Measurements from ENCODE around the genes PIERCE1 and KCNT1.

- CAGE, long polyA plus RNA = no peak
- RRBS = 7% methylated on average over 19 of the region's 71 CpGs
These were observed 533 bp downstream of the OLFM1 start for GRCh38 chr9:135087878-135088523.

- CAGE, long polyA plus RNA = no peak
- RRBS = no CpG with 5 or more reads among the region's 25 CpGs
These were observed 194.7 kb downstream of the OLFM1 start for GRCh38 chr9:135281904-135282875.

DNA sequence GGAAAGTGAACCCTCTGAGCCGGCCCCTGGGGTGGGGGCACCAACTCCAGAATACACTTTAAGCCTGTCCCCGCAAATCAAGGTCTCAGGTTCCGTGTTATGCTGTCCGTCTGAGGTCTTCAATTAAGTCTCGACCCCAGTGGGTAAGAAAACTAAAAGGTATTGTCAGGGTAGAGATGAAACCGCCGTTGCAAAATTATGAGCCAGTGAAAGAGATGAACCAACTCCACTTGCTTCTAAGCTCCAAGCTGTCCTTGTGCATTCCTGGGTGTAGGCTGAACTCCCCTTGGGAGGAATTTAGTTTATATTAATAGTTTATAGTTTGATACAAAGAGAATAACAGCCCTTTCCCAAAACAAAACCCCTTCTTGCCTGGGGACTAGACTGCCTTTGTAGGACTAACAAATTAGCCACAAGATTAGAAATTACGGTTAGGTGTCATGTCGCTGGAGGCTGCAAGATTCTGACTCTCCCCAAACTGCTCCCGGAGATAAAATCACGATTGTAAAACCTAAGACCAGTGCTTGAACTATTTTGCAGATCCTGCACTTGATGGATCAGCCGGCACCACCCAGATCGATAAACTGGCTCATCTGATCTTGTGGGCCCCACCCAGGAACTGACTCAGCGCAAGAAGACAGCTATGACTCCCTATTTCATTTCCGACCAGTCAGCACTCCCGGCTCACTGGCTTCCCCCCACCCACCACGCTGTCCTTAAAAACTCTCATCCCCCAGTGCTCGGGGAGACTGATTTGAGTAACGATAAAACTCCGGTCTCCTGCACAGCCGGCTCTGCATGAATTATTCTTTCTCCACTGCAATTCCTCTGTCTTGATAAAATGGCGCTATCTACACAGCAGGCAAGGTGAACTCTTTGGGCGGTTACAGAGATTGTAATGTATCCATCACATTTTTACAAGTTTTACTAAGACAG lies 10.9 kb upstream of the PPP1R26 start:
- CAGE, long polyA plus RNA = no peak
- RRBS = 79% methylated on average over 2 of the region's 23 CpGs

- CAGE, long polyA plus RNA = no peak
- RRBS = under 1% methylated on average over 7 of the region's 70 CpGs
These were observed at the start of gene PIERCE1 for GRCh38 chr9:135499254-135500221. PIERCE1 (minus strand) TSS chr9:135499869.

DNA sequence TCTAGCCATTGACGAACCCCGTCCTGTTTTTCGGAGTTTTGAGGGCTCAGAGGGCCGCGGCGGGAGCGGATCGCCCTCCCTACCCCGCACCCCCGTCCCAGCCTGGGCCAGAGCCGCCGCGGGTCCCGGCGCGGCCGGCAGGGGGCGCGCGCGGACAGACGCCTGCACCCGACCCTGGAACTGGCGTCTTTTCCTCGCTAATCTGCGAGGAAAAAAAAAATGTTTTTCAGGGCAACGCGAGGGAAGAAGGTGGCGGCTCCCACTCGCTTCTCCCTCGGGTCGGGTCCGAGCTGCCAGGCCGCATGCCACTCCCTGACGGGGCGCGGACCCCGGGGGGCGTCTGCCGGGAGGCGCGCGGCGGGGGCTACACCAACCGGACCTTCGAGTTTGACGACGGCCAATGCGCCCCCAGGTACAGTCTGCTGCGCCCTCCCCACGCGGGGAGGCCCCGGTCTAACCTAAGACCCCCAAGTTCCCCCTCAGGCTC lies at the start of gene KCNT1:
Gene KCNT1, plus strand, starts transcription at position 229 of the 487 bp plus-strand sequence.
- CAGE, long polyA plus RNA = no peak
- RRBS = 3% methylated on average over 9 of the region's 53 CpGs

- CAGE, long polyA plus RNA = no peak
- RRBS = no CpG with 5 or more reads among the region's 9 CpGs
These were observed 46.1 kb downstream of the CAMSAP1 start for GRCh38 chr9:135861227-135861654.

DNA sequence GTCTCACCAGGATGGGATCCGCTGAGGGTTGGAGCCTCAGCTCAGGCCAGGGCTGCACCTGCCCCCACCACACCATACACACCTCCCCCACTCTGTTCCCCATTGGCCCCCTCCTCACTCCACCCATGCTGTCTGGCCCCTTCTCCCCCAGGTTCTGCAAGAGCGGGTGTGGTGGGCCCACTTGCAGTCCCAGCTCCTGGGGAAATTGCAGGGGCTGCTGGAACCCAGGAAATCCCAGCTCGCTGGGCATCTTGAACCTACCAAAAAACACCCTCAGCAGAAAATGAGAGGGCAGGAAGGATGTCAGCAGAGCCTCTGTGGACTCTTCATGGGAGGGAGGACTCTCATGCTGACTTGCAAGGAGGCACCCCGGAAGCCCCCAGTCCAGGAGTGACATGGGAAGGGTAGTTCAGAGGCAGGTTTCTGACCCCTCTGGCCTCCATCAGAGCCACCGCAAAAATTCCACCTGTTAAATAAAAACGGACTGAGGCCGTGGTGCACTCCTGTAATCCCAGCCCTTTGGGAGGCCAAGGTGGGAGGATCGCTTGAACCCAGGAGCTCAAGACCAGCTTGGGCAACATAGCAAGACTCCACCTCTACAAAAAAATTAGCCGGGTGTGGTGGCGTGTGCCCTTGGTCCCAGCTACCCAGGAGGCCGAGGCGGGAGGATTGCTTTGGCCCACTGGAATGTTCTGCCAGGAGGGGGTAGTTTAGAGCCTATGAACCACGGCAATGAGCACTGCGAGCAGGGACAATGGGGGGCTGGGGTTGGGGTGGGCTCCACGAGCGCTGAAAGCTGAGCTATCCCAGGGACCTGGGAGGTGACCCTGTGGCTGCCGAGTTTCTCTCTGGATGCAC lies 12.4 kb upstream of the CAMSAP1 start:
- CAGE, long polyA plus RNA = no peak
- RRBS = no CpG with 5 or more reads among the region's 17 CpGs

DNA sequence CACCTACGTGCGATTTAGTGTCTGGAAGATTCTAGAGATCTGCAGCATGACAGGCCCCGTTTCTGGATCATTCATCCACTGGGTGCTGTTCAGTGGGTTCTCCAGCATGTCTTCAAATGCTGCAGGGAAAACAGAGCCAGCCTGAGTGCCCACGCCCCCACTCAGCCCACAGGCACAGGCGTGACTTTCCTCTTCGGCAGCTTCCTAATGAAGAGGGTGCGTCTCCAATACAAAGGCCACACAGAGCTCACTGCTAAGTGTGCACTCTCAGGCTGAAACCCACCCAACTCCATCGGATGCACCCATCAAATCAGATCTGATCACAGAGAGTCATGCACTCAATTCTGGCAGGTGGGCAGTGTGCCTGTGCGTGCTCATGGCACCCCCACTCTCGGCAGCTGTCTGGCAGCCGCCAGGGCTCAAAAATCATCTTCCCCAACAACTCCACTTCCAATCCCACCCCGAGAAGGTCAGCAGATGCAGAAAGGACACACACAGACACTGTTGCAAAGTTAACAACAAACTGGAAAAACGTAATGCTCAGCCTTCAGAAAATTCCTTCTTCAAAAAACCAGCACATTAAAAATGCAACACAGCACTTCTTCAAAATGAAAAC lies 26.2 kb upstream of the CAMSAP1 start:
- CAGE, long polyA plus RNA = no peak
- RRBS = no CpG with 5 or more reads among the region's 13 CpGs

DNA sequence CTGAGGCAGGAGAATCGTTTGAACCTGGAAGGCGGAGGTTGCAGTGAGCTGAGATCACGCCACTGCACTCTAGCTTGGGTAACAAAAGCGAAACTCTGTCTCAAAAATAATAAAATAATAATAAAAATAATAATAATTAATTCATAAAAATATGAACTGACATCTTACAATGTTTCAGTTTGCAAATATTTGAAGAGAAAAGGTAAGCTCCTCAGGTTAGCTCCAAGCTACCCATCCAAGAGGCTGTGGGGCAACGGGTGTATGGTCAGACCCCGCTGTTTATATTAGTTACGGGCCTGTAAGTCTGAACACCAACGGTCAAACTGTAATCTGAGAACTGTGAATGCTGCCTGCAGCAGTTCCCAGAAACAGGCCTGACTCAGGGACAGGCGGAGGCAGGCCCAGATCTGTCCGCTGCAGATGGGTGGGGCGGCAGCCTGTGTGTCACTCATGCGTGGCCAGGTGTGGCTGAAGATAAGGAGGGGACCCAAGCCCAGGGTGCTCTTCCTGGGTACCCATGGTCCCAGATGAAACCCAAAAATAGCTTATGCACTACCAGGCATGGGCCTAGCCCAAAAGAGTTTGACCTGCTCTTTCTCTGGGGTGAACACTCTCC lies 9.4 kb downstream of the UBAC1 start:
- CAGE, long polyA plus RNA = no peak
- RRBS = no CpG with 5 or more reads among the region's 12 CpGs

DNA sequence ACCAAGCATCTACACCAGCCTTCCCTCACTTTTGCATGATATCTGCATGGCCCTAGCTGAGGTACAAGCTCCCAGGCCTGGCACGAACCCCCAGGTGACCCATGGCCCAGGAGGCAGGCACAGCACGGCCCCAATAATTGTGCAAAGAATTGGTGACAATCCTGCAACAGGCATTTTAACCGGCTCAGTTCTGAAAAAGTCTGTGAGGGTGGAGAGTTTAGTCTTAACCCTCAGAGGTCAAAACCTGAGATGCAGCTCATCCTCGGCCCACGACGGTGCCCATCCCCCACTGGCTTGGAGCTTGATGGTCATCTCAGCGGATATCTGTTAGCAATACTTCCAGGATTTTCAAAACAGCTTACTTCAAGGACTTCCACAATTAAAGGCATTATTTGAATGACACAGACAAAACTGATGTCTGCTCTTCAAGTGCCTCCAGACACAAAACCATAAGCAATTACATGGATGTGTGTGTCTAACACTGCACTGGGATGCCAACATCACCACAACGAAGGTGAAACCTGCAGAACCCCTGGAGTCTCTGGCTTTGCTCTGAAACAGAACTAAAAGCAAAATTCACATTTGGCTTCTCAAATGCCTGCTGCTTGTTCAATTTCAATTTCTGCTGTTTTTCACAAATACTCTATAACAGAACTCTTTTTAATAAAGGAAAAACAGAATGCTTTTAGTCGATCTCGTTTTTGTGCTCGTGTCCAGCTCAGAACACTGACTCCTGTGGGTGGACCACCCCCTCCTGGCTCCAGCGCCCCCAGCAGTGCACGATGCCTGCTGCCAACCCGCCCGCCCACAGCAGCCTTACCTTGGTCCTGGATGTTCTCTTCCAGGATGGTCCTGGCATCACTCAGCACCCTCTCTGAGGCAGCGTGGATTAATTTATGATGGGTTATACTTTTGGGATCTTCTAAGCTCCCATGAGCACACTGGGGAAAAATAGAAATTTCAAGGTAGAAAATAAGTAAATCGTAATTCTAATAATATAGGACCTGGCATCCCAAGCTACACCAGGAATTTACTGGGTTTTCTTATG lies 6.4 kb downstream of the UBAC1 start:
- CAGE, long polyA plus RNA = no peak
- RRBS = no CpG with 5 or more reads among the region's 17 CpGs

- CAGE, long polyA plus RNA = no peak
- RRBS = no CpG with 5 or more reads among the region's 14 CpGs
These were observed 8.4 kb downstream of the CCDC187 start for GRCh38 chr9:136295493-136295983.

DNA sequence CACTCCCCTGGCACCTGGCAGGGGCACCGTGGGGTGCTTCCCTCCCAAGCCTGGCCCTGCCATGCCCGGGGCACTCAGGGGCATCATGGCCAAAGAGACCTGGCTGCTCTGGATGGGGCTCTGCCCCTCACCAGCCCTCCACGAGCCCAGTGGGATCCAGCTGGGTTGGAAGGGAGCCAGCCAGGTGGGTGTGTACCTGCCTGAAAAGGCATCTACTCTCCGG lies 597 bp downstream of the GPSM1 start:
- CAGE, long polyA plus RNA = no peak
- RRBS = 0% methylated on average over 1 of the region's 4 CpGs

DNA sequence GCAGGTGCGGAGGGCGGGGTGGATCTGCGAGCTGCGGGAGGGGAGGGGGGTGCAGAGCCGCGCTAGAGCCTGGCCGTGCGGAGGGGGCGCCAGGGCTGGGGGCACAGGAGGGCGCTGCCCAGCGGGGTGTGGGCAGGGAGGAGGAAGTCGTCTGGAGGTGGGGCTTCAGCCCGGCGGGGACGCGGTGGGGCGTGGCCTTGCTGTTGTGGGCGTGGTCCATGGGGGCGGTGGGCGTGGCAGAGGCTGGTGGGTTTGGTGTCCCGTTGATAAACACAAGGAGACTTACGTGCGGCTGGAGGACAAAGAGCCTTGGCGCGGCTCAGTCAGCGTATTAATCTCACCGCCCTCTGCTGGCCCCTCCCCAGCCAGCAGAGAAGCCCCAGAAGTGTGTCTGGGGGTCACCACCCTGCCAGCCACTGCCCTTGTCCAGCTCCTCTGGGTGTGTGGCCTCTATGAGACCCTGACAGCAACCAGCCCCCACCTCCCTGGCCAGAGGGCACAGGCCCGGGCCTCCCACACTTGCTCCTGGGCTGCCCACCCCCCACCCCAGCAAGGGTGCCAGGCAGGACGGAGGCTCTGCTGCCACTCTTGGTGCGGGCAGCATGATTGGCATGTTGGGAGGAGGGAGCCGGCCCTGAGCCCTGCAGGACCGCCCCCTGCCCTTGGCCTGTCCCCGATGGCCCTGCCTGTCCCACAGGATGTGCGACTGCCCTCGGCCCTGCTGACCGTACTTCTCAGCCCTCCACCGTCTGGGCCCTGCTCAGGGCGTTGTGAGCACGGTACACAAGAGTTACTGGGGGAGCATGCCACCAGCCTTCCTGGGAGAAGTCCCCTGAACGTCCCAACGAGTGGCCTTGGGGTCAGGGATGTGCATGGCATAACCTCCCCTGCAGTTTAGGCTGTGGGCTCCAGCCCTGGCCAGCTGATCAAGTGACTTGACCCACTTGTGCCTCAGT lies 15.7 kb downstream of the GPSM1 start:
- CAGE, long polyA plus RNA = no peak
- RRBS = no CpG with 5 or more reads among the region's 41 CpGs

DNA sequence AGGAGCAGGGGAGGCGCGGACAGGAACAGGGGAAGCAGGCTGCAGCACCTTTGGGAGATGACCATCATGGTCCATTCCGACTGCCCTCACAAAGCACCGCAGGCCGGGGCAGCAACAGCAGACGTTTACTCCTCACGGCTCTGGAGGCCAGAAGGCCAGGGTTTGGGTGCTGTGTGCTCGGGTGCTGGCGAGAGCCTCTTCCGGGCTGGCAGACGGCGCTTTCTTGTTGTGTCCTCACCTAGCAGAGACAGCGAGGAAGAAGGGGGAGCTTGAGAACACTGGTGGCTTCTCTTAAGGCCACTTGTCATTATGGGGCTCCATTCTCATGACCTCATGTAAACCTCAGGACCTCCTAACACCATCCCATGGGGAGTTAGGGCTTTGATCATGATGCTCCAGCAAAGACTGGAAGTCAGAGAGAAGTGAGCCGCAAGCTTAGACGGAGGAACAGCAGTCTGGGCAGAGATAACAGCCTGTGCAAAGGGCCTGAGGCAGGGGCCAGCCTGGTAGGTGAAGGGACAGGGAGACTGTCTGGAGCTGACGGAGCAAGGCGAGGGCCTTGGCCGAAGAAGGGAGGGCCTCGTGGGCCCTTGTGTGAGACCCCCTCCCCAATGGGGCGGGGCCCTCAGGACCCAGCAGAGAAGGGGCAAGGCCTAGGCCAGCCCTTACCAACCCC lies 17.0 kb downstream of the GPSM1 start:
- CAGE, long polyA plus RNA = no peak
- RRBS = 88% methylated on average over 5 of the region's 20 CpGs

DNA sequence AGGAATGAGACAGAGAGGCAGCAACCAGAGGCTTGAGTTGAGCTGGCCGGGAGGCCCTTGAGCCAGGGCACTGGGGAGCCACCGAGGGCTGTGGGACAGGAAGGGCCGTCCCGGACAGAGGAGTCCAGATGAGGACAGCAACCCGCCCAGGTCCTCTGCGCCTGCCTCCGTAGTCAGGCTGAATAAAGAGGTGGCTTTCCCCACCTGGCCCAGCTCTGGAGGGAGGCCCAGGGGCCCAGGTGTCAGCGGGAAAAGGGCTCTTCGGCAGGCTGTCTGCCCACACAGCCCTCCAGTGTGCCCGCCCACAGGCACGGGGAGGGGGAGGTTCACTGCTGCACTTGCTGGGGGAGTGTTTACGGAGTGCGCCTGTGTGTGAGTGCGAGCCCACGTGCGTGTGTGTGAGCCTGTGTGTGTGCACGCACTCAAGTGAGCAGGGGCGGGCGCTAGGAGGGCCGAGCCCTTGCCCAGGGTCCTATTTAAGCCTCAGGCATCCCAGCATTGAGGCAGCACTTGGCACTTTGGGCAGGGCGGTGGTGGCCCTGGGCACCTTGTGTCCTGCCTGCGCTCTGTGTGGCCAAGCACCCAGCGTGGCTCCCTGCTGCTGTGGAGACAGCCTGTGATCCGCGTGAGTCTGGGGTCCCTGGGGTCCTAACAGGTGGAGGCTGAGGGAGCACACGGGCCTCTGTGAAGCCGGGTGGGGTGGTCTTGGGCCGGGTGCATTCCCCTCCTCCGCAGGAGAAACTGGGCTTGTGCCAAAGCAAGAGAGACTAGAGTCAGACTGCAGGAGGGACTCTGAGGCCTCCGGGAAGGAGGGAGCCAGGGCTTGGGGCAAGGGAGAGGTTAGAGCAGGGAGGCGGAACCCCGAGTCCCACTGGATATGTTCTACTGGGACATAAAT lies 10.8 kb downstream of the DNLZ start:
- CAGE, long polyA plus RNA = no peak
- RRBS = 72% methylated on average over 7 of the region's 32 CpGs

- CAGE, long polyA plus RNA = no peak
- RRBS = no CpG with 5 or more reads among the region's 11 CpGs
These were observed 3.5 kb upstream of the SNAPC4 start for GRCh38 chr9:136403346-136403970.

GRCh38 chr9:136407069-136407708 lies 3.2 kb downstream of the ENTR1 start:
- CAGE, long polyA plus RNA = no peak
- RRBS = 99% methylated on average over 5 of the region's 37 CpGs

DNA sequence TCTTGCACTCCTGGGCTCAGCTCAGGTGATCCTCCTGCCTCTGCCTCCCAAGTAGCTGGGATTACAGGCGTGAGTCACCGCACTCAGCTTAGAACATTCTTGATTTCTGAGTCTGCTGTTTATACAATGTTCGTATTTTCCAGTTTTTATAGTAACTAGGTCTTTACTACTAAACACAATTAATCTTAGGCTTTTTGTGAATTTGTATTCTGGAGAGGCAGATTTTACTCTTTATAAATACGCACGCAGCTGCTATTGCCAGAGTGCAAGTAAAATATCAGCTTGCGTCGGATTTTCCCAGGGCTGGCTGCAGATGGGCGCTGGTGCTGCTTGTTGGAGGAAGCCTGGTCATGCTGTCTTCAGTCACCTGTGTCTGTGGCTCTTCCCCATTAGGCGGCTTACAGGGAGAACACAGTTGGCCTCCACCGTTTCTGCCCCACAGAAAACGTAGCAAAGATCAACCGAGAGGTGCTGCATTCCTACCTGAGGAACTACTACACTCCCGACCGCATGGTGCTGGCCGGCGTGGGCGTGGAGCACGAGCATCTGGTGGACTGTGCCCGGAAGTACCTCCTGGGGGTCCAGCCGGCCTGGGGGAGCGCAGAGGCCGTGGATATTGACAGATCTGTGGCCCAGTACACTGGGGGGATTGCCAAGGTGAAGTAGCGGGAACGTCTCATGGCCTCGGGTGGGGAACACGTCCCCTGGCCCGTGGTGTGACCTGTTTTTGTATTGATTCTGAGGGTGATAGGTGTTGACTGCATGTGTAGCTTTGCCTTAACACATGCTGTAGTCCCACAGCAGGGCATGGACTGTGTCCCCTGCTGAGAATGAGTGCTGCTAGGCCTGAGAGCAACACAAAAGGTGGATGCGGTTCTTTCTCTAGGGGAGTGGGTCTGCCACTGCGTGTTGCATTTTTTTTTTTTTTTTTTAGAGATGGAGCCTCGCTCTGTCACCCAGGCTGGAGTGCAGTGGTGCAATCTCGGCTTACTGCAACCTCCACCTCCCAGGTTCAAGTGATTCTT lies 6.4 kb downstream of the PMPCA start:
- CAGE, long polyA plus RNA = no peak
- RRBS = 92% methylated on average over 2 of the region's 31 CpGs

DNA sequence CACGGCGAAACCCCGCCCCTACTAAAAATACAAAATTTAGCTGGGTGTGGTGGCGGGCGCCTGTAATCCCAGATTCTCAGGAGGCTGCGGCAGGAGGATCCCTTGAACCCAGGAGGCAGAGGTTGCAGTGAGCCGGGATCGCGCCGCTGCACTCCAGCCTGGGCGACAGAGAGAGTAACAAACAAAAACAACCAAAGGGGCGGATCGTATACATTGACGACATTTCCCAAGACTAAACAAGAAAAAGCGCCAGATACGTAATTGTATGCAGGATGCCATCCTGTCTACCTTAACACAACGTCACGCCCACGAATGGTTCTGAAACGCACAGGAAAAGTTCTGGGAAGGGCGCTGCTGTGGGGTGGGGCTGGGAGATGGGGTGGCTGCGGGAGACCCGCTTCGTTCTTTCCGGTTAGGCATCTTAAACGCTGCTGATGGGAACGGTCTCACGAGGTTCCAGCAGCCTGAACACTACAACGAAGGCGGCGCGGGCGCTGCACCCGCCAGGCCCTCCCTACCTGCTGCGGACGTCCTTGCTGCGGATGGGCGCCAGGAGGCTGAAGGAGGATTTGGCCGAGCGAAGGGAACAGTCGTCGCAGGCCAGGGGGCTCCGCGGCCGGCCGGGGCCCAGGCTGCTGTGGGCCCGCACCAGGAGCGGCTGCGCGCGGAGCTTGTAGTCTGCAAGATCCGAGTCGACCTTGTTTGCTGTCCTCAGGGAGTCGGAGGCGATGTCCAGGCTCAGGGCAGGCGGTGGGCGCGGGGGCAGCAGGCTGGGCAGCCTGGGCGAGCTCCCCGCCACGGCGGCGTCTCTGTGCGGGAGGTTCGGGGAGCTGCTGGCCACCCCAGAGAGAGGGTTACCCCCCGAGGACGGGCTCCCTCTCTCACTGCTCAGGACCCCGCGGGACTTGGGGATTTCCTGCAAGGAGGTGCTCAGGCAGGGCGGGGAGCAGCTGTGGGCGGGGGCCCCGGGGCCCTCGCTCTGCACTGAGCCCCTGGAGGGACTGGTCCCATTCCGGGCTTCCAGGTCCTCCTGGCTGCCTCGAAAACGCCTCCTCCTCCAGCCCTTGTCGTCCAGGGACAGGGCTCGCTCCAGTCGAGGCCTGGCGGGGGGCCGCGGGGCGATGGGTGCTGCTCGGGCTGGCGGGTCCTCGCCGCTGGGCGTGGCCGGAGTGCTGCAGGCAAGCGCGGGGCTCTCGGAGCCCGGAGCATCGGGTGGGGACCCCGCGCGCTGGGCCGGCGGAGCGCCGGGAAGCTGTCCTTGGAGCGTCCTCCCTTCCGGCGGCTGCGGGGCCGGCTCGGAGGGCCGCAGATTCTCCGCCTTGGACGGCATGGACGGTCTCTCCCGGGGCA lies 1.1 kb downstream of the INPP5E start:
- CAGE, long polyA plus RNA = no peak
- RRBS = 2% methylated on average over 14 of the region's 112 CpGs

- CAGE, long polyA plus RNA = no peak
- RRBS = no CpG with 5 or more reads among the region's 28 CpGs
These were observed 7.0 kb downstream of the SEC16A start for GRCh38 chr9:136475587-136476395.